Metastatic Liver Carcinoma in the Lung (tissue), 2 donors: ENCODE measurements around a stretch of chr6.

DNA sequence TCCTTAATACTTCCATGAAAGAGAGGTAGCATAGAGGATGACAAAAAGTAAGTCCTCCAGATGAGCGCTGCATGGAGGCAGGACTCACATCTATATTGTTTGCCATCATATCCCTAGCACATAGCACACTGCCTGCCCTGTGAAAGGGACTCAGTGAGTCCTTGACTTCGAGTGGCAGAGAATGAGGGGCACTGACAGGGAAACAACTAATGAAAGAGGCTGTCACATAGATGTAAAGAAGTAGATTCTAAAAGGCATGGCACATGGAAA lies 30.5 kb upstream of the ADGRF5 start:
- PRO-cap, 2 experiments: peak in 2 of 2 experiments; most common plus-strand start position 177 of the sequence (in 2)

DNA sequence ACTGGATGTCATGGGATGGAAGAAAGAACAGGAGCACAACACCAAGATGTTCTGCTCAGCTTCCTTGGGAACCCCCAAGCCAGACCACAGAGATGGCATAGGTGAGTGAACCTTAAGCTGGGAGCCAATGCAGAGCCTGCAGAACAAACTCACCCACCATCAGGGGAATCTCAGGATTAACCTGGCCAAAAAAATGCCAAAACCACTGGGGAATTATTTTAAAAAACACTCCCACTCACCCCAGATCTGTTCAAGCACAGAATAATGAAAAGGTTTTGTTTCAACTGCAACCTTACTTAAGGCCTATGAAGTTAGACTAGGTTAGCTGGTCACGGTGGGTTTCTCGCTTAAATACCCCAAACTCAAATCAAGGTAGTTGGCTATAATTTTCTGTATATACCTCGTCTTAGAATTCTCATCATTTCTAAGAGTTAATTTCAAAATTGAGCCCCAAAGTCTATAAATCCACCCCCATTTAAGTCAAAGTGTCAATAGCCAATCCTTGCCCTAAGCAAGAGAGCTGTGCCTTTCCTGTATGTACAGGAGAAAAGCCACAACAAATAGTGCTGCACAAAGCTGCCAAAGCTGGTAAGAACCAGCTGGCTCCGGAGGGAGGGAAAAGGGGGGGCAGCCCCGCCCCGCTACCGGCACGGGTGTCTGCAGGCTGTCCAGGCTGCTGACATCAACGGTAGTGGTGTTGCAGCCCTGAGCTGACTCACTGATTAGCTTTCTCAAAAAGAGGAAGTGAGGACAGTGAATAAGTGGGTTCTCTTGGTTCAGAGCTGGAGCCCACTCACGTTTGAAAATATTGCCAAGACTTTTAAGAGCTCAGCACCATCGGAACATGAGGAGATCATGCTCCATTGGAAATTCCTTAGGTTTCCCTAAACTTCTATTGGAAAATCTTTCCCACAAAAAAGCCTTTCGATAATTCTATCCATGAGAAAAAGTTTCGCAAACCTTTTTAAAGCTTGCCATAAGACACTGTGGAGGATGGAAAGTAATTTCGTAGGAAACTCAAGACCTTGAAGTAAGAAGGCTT lies 67.4 kb downstream of the TNFRSF21 start:
- PRO-cap, 2 experiments: no peak in any of the 2 experiments

DNA sequence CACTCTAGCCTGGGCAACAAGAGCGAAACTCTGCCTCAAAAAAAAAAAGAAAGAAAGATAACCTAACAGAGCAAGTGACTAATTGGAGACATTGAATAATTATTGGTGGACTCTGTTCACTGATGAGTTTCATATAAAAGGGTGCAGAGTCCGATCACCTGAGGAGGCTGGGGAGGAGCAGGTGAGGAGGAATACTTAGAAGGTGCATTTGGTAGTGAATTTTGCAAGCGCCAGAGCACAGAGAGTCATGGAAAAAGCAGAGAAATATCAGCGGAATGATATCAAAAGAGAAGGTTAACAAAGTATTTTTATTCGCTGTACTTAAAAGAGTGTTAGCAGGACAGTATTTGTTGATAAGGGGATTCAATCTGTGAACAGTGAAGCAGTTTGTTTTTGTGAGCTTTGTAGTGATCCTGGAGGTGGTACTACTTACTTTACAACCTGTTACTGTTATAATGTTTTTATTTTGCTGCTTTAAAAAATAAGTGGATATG lies 44.4 kb downstream of the CD2AP start:
- PRO-cap, 2 experiments: no peak in any of the 2 experiments

DNA sequence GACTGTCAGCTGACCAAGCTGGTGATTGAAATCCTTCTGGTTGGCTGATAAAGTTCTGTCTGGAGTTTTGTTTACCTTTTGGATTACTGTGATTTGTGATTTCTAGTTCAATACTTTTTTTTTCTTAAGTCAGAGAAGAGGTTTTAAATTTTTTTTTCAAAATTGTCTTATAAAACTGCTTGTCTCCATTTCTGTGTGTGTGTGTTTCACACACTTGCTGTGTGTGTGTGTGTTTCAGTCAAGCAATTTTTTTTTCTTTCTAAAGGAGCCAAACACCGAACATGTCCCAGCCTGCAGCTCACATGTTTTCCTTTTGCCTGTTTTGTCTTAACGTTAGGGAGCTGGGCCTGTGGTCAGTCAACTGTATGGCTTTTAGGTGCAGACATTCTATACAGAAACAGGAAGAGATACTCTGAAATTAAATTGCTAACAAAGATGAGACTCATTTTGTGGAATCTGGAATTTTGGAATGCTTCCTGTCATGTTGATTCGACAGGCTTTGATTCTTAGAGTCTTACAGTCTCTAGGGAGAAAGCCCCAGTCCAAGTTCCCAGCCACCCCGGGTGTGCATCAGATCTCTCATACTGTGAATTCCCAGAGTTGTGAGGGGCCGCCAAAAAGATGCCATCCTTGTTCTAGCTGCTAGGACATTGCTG lies 28.4 kb upstream of the ADGRF4 start:
- PRO-cap, 2 experiments: no peak in any of the 2 experiments

GRCh38 chr6:47700173-47700518 lies 1.8 kb downstream of the ADGRF4 start:
- PRO-cap, 2 experiments: no peak in any of the 2 experiments

- PRO-cap, 2 experiments: no peak in any of the 2 experiments
Observed at GRCh38 chr6:48091044-48091737, 19.8 kb downstream of the PTCHD4 start.

GRCh38 chr6:48111647-48111976 lies 615 bp upstream of the PTCHD4 start:
- PRO-cap, 2 experiments: no peak in any of the 2 experiments

- PRO-cap, 2 experiments: no peak in any of the 2 experiments
Observed at GRCh38 chr6:48715271-48715681, 604.3 kb upstream of the PTCHD4 start.

GRCh38 chr6:49325994-49326752 lies 136.9 kb downstream of the MMUT start:
- PRO-cap, 2 experiments: no peak in any of the 2 experiments

DNA sequence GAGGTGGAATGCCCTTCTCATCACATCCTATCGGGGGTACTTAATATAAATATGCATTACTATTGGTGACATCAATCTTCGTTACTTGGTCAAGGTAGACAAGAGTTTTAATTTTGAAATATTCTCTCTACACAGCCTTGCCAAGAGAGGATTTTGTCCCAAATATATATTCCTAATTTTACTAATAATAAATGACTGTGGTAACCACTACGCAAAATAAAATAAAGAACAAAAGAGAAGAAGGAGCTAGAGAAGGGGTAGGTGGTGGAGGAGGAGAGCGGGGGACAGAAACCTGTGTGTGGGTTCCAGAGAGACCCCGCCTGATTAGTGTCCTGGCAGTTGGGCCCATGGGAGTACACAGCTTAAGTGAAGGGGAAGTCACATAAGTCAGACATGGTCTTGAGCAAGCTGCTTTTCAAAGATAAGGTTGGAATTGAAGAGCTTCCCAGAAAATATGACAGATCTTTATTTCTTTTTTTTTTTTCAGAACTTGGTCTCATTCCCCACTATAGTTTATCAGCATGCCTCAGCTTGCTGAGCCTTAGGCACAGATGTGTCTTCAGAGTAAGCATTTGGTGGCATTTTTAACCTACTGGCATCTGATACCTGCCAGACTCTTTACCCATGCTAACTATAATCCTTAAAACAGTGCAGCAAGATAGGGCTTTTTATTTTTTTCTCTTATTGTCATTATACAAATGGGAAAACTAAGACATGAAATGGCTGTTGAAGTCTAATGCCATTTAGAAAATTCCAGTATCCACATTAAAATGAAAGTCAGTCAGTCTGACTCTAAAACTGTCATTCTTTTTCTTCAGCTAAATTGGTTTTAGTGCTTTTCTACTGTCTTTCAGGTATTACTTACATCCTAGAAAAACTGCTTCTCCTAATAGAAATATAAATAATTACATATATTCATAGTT lies 9.7 kb upstream of the RHAG start:
- PRO-cap, 2 experiments: no peak in any of the 2 experiments

- PRO-cap, 2 experiments: no peak in any of the 2 experiments
Observed at GRCh38 chr6:49728622-49729184, 15.4 kb upstream of the CRISP2 start.

- PRO-cap, 2 experiments: no peak in any of the 2 experiments
Observed at GRCh38 chr6:49766613-49767315, 20.3 kb downstream of the PGK2 start.

GRCh38 chr6:51025584-51025999 lies 206.9 kb downstream of the TFAP2B start:
- PRO-cap, 2 experiments: no peak in any of the 2 experiments

- PRO-cap, 2 experiments: no peak in any of the 2 experiments
Observed at GRCh38 chr6:52268650-52269446, 15.7 kb downstream of the MCM3 start.

DNA sequence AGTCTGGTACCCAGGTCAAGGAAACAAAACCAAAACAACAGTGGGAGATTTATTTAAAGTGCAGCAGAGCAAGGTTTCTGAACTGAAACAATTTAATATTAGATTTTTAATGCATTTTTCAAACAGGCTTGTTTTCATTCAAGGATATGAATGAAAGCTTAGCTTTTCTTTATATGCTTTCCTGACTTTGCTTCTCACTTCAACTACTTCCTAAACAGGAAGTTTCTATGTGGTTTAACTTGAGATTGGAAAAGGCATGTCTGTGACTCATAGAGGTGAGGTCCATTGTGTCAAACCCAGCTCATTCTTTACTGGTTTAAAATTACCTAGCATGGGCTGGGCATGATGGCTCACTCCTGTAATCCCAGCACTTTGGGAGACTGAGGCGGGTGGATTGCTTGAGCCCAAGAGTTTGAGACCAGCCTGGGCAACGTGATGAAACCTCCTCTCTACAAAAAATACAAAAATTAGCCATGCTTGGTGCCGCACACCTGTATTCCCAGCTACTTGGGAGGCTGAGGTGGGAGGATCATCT lies 34.4 kb downstream of the EFHC1 start:
- PRO-cap, 2 experiments: no peak in any of the 2 experiments

GRCh38 chr6:52502250-52502965 lies 74.5 kb downstream of the TRAM2 start:
- PRO-cap, 2 experiments: no peak in any of the 2 experiments

- PRO-cap, 2 experiments: peak in 2 of 2 experiments; most common plus-strand start chr6:52517789 (in 1)
Observed at GRCh38 chr6:52517343-52518467, 59.2 kb downstream of the TRAM2 start.

- PRO-cap, 2 experiments: no peak in any of the 2 experiments
Observed at GRCh38 chr6:52560389-52560872, 16.4 kb downstream of the TRAM2 start.

DNA sequence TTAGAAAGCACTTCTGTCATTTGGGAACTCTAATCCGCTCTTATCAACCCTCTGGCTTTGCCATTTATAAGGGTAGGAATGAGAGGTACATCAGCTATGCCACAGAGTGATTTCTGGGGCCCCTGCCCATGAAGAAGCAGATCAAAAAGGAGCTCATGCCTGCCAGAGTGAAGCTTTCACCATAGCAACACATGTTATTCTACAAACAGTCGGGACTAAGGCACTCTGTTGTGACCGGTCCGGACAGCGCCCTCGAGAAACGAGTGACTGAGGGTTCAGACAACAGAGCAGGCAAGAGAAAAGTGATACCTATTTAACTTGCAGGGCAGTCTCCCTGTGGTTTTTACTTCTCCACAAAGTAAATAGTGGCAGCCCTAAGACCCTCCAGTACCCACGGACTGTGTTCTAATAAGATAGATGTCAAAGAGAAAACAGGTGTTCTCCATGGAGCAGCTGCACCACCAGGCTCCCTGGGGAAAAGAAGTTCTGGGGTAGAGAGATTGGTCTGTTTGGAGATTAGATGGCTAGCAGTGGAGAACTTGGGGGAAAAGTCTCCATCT lies 5.6 kb downstream of the TRAM2 start:
- PRO-cap, 2 experiments: no peak in any of the 2 experiments

DNA sequence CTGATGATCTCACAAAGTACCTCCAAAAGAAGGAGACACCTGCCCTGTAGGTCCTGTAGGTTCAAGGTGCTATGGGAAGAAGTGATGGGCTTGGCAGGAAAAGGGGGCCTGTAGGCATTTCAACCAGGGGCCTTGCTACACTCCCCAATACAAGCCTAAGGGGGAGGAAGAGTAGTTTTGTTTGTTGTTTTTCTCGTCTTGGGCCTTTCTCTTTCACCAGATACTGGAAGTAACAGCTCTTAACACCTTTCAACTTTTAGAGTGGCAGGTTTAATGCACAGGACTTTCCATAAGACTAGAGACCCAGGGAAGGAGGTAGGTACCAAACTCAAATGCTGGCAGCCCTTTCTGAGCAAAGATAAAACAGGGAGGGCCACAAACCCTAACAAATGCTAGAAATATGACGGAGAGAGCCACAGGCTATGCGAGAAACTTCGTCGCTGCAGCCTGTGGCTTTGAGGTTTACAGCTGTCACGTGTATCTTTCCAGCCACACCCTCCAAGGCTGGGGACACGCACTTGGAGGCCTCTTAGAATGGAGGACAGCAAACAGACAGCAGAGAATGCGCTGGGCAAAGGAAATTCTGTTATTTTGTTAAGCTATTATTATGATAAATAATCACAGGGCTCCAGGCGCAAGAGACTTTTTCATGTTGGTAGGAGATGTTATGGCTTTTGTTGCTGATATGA lies 2.2 kb downstream of the TRAM2 start:
- PRO-cap, 2 experiments: peak in 1 of 2 experiments; most common plus-strand start position 532 of the sequence (in 1)